Epithelial cell of proximal tubule (primary cell): ENCODE measurements around a stretch of chr1.

GRCh38 chr1:231019476-231020002 lies 20.5 kb downstream of the FAM89A start:
- RAMPAGE, long total RNA, result no peak
- RRBS, result no CpG with 5 or more reads among the region's 14 CpGs

DNA sequence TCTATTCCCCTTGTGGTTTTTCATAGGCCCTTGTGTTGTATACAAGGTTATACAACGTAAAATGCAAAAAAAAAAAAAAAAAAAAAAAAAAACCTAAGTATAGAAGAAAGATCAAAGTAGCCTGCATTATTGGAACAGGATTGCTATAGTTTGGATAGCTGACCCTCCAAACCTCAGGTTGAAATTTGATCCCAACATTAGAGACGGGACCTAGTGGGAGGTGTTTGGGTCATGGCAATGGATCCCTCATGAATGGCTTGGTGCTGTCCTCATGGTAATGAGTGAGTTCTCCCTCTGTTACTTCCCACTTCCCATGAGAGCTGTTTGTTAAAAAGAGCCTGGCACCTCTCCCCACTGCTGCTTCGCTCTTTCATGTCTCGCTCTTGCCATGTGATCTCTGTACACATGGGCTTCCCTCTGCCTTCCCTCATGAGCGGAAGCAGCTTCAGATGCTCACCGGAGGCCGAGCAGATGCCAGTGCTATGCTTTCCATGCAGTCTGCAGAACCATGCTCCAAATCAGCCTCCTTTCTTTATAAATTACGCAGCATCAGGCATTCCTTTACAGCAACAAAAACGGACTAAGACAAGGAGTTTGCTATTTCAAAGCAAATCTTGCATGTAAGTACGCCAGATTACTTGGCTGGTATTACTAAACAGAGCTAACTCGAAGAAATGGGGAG lies 14.9 kb downstream of the C1orf131 start:
- RAMPAGE, long total RNA, result no peak
- RRBS, result no CpG with 5 or more reads among the region's 11 CpGs

- RAMPAGE, long total RNA, result no peak
- RRBS, result no CpG with 5 or more reads among the region's 7 CpGs
Observed at GRCh38 chr1:231420459-231420737, 1.7 kb downstream of the EGLN1 start.

DNA sequence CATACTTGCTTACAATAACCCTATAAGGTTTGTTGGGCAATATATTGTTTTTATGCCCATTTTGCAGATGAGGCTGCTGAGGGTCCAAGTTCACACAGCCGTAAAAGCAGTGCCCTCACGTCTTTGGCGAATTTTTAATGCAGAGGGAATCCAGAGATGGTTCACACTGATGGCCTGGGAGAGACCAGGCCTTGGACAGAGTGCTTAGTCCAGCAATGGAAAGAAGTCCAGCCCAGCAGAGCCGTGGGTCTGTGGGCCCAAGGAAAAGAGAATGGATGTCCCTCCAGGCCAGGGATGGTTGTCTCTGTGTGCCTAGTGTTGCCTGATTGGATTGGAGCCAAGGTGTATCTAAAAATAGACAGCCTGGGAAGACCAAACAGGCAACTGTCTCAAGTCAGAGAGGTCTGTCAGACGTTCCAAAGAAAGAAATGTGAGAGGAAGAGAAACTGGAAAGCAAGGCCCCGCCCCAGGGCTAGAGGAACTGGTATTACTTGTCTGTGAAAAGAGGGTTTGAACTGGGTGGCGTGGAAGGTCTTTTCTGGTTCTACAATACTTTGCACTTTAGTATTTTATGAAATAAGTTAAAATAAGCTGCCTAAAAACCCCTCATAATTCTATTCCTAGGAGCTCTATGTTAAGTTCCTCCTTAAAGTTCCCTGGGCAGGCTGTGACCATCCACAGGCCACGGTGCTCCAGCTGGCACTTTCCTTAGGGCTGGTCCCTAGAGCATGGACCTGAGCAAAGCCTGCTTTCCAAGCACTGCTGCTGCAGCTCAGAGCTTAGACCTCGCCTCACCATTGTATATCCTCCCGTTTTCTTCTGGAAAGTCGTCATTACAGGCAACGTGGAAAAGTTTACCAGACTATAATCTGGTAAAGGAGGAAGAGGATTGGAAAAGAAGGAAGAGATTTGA lies 151.5 kb downstream of the DISC1 start:
- RAMPAGE, long total RNA, result no peak
- RRBS, result no CpG with 5 or more reads among the region's 12 CpGs

DNA sequence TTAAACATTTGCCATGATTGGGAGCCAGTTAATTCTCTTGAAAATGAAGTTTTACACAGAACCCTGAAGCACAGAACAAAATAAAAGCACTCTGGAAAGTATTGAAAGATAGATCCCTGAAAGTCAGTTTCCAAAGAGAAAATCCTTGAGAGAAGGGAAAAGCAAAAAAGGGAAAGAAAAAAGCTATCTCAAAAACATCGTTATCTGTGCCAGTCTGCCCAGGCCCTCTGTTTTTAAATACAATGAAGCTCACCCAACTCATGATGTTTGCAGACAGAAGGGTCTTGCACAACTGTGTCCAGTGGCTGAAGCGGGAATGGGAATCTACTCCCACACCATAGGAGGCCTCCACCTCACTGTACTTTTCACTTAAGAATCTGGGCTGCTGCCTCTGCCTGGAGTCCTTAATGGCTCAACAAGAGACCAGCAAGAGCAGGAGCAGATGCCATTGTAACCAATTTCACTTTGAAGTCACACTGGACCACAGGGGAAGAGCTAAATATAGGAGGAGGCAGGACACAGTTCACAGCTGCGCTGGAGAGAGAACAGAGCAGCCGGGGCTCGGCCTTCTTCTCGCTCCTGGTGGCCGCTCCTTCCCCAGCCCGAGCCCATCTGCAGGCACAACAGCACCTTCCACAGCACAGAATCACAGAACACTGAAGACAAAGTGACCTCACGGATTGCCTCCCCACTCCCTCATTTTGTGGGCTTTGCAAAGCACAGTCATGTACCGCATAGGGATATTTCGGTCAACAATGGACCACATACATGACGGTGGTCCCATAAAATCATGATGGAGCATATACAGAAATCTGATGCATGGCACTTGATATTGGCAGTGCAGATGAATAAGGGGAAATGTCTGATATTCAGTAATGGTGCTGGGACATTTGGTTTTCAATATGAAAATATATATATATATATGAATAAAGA lies 120.3 kb downstream of the SIPA1L2 start:
- RAMPAGE, long total RNA, result no peak
- RRBS, result no CpG with 5 or more reads among the region's 12 CpGs

GRCh38 chr1:232628036-232628481 lies 1.9 kb downstream of the SIPA1L2 start:
- RAMPAGE, long total RNA, result no peak
- RRBS, result no CpG with 5 or more reads among the region's 4 CpGs

- RAMPAGE, long total RNA, result no peak
- RRBS, result no CpG with 5 or more reads among the region's 6 CpGs
Observed at GRCh38 chr1:232745534-232745769, 59.8 kb upstream of the MAP10 start.

GRCh38 chr1:232982139-232983068 lies 32.0 kb downstream of the NTPCR start:
- RAMPAGE, long total RNA, result no peak
- RRBS, result no CpG with 5 or more reads among the region's 14 CpGs

DNA sequence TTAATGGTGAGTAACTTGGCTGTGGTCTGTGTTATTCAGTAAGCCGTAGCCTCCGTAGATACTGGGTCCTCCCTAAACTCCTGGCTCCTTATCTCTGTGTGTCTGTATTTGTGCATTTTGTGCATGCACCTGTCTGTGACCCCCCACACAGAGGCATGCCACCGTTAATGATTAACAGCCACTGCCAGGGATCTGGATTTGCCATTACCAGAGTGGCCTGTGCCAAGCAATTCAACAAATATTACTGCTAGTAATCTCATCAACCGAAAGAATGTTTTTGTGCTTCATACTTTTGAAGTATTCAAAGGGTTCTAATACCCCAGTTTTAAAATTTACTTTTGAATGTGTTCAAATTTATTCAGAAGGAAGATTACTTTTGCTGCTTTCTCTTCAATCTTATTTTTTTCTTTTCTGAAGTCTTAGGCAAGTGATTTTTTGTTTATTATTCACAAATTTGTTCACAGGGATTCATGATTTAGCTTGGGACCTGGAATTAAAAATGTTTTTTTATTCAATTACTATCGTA lies 32.1 kb downstream of the MAP3K21 start:
- RAMPAGE, long total RNA, result no peak
- RRBS, result no CpG with 5 or more reads among the region's 5 CpGs

GRCh38 chr1:233614564-233615804 lies 1.1 kb downstream of the KCNK1 start:
- RAMPAGE, long total RNA, result no peak
- RRBS, result 3% methylated on average over 14 of the region's 51 CpGs

DNA sequence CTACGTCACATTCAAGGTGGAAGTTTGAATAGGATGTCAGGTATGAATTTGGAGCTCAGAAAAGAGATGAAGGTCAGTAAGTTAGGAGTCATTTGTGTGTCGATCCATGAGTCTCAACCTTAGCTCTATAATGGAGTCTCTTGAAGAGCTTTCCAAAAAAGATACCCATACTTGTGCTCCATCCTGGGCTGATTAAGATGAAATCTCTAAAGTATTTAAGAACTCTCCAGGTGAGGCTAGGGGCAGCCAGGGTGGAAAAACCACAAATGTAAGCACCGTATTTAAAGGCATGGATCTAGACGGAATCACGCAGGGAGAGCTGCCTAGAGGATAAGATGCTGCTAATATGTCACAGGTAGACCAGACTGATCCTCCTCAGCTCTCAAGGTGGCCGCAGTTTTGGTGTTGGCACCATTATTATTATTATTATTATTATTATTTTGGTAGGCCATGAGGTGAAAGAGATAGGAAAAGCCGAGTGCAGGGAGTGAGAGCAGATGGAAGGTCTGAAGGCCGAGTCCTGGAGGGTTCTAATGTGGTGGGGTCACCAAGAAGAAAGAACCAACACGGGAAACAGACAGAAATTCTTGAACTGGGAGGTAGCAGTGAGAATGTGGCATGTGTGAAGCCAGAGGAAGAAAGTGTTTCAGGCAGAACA lies 32.3 kb downstream of the KCNK1 start:
- RAMPAGE, long total RNA, result no peak
- RRBS, result no CpG with 5 or more reads among the region's 9 CpGs

- RAMPAGE, long total RNA, result no peak
- RRBS, result no CpG with 5 or more reads among the region's 6 CpGs
Observed at GRCh38 chr1:233672753-233673155, 58.8 kb downstream of the KCNK1 start.

- RAMPAGE, long total RNA, result no peak
- RRBS, result no CpG with 5 or more reads among the region's 29 CpGs
Observed at GRCh38 chr1:234498860-234499691, 20.1 kb upstream of the TARBP1 start.

DNA sequence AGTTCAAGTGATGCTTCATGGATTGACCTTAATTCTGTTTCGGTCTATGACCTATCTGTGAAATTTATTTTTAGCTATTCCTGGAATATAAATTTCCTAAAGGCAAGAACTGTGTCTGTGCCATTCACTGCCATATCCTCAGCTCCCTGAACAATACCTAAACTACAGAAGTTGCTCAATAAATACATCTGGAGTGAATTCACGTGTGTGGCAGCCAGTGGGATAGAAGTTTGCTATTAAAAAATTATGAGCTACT lies 39.5 kb upstream of the TARBP1 start:
- RAMPAGE, long total RNA, result no peak
- RRBS, result no CpG with 5 or more reads among the region's 2 CpGs

DNA sequence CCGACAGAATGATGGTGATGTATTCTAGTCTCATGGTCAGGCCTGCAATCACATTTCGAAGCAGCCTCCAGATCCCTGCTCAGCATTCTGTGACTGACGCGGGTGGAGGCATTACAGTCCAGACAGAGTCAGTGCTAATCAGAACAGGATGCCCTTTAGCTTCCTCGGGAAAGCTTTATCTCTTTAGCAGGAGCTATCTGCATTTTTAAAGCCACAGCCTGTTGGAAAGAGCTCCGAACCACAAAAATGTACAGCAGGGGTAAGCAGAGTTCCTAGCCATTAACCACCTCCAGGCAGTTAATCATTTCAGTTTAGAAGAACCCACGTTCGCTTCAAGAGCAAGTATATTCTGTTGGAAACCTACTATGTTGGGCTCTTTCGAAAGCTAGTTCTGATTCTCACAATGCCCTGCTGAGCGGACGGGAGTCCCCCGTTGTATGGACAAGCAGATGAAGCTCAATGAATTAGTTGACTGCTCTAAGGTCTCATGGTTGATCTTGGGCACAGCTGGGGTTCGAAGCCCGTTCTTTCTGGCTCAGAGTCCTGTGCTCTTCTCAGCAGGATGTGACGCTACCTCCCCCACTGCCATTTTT lies 56.4 kb downstream of the IRF2BP2 start:
- RAMPAGE, long total RNA, result no peak
- RRBS, result no CpG with 5 or more reads among the region's 15 CpGs

- RAMPAGE, long total RNA, result no peak
- RRBS, result no CpG with 5 or more reads among the region's 5 CpGs
Observed at GRCh38 chr1:234582266-234582642, 27.7 kb downstream of the IRF2BP2 start.

- RAMPAGE, long total RNA, result no peak
- RRBS, result 2% methylated on average over 29 of the region's 89 CpGs
Observed at GRCh38 chr1:234599386-234600511, 10.2 kb downstream of the IRF2BP2 start.

- RAMPAGE, long total RNA, result no peak
- RRBS, result no CpG with 5 or more reads among the region's 8 CpGs
Observed at GRCh38 chr1:234657029-234657764, 47.2 kb upstream of the IRF2BP2 start.

DNA sequence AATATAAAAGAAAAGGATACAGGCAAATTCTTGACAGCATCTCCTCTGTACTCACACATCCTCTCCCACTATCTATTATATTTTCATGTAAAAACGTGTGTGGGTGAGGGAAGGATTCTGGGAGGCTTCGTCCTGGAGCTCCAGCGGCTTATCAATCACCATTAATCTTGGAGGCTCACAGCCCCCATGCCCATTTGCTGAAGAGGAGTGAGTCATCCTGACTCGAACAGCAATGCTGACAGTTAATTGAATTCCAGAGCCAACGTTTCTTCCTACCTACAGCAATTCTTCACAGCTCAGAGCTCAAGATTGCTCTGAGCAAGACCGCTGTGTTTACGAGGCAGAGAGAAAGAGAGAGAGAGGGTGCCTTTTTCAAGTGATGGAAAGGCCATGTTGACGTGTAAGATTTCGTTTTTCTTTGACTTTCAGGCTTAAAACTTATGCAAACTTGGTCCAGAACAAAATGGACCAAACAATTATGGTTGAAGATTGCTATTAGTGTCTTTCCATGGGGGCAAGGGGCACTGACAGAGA lies 135.8 kb upstream of the IRF2BP2 start:
- RAMPAGE, long total RNA, result no peak
- RRBS, result no CpG with 5 or more reads among the region's 9 CpGs

DNA sequence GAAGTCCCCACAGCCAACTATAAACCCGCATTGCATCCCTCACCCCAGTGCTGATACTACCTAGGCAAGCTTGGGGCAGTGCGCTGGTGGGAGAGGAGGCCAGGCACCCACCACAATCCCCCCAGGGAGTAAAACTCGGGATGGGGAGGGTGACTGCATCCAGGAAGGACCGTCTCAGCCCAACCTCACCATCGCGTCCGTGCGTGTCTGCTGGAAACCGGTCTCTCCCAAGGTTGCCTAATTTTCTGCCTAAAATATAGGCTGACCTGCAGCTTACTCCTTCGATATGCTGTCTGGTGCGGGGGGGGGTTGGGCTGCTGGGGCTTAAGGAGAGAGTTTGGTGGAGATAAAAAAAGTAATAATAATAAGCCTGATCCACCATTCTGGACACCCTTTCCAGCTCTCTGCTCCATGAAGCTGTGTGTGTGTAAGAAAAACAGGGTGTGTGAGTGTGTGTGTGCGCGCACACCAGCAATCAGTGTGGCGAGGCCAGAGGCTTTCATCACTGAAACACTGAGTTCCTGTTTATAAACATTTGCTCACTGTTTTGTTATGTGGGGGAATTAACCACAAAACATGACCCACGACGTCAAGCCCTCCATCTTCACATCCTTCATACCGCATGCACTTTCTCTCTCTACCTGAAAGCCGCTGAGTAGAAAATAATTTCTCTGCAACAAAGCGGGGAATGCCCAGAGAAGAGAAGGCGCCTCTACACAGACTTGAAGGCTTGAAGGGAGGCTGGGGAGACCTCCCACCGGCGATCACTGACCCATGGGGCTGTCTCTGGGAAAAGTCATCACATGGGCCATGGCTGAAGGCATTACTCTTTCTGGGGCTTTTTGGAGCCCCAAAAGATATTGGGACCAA lies 148.7 kb upstream of the IRF2BP2 start:
- RAMPAGE, long total RNA, result no peak
- RRBS, result no CpG with 5 or more reads among the region's 22 CpGs